OVCAR3 (cell line): ENCODE results near the genes RNF165, HDHD2 and IER3IP1.

DNA sequence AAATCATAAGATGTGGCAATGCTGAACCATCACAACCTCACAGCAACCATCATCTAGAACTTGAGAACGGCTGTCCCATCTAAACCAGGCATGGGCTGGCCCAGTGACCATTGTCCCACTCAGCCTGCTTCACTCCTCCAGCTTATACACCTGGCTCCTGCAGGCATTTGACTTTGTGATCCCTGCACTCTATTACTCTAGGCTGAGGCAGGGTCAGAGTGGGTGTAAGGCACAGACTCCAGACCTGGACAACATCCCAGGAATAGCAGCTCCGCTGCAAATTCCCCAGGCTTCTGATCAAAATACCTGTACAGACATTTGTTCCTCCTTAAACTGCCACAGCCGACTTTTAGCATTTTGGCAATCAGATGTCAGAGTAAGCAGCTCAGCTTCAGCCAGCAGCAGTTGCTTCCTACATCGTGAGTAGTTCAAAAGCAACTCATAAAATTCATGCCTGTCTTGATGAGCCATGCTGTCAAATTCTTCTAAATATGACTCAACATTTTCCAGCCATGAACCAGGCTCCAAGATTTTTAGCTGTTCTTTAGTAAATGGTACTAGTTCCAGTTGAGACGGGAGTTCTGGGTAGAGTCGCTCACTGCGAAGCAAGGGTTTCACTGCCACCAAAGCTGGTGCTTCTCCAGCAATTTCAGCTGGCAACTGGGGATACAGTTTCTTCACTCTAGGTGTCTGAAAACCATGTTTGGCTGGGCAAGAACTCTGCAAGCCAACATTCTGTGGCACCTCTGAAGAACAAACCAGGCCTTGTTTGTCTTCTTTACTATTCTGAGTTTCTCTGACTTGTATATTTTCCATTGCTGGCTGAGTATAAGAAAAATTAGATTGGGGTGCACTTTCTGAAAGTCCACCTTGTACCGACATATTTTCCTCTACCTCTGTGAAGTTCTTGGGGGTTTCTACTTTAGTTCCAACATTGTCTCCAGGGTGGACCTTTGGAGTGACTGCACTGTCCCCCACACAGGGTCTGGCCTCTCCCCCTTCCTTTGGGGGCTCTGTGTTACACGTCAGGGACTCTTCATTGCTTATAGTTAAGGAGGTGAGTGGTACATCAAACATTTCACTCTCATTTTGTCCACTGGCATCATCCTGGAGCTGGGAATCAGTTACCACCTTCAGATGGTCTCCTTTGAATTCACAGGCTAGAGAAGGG lies 12.7 kb downstream of the EPG5 start:
- RRBS = no CpG with 5 or more reads among the region's 9 CpGs

DNA sequence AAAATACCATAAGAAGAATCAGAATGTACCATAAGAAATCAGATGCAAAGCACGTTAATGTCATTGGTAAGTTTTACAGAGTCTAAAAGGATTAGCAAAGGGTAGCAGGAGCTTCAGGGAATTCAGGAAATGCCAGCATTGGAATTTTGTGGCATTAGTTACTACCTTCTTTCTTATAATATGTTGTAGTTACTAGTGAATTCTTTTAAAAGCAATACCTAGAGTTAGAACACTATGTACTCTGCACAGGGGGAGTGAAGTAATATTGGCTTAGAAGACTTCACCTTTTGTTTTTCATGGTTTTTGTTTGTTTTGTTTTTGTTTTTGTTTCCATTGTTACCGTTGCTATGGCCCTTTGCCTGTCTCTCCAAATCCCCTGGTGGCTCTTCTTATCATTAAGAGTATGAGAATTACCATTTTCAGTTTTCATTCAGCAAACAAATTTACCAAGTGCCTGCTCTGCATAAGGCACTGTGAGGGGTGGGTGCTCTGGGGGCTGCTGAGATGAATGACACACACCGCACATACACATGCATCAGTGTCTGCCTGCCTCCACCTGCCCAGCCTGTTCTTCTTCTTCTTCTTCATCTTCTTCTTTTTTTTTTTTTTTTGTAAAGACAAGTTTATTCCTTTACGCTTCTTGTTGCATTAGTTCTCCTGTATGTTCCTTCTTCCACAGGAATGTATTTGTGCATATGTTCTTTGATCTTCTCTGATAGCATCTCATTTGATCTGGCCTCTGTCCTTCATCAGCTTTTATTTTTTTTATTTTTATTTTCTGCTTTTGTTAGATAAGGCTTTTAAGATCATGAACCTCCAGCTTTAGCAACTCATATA lies 69.5 kb upstream of the RNF165 start:
- RRBS = no CpG with 5 or more reads among the region's 4 CpGs

- RRBS = 4% methylated on average over 52 of the region's 126 CpGs
These were observed at the start of gene RNF165 for GRCh38 chr18:46333345-46334399. TSS of gene RNF165 (plus strand) at chr18:46334018.

GRCh38 chr18:46418597-46419266 lies 84.9 kb downstream of the RNF165 start:
- RRBS = no CpG with 5 or more reads among the region's 6 CpGs

- RRBS = no CpG with 5 or more reads among the region's 6 CpGs
These were observed 88.7 kb downstream of the RNF165 start for GRCh38 chr18:46422487-46422976.

DNA sequence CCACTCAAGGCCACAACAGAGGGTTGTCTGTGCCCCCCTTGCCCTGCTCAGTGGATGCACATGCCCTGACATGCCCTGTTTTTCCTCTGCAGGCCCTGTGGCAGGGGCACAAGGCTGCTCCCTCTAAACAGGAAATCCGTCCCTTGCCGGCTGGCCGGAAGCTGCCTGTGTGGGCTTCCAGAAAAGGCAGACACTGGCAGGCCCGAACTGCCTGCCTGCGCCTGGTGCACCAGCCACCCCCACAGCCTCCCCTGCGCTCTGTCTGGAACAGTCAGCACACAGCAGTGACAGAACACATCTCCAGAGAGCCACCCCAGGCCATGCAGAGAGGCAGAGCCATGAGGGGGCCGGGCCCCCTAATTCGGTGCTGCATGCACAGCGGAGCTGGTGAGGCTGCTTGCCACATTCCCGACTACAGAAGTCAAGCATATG lies 33.5 kb downstream of the LOXHD1 start:
- RRBS = no CpG with 5 or more reads among the region's 10 CpGs

- RRBS = no CpG with 5 or more reads among the region's 2 CpGs
These were observed 46.6 kb upstream of the ST8SIA5 start for GRCh38 chr18:46803312-46803992.

DNA sequence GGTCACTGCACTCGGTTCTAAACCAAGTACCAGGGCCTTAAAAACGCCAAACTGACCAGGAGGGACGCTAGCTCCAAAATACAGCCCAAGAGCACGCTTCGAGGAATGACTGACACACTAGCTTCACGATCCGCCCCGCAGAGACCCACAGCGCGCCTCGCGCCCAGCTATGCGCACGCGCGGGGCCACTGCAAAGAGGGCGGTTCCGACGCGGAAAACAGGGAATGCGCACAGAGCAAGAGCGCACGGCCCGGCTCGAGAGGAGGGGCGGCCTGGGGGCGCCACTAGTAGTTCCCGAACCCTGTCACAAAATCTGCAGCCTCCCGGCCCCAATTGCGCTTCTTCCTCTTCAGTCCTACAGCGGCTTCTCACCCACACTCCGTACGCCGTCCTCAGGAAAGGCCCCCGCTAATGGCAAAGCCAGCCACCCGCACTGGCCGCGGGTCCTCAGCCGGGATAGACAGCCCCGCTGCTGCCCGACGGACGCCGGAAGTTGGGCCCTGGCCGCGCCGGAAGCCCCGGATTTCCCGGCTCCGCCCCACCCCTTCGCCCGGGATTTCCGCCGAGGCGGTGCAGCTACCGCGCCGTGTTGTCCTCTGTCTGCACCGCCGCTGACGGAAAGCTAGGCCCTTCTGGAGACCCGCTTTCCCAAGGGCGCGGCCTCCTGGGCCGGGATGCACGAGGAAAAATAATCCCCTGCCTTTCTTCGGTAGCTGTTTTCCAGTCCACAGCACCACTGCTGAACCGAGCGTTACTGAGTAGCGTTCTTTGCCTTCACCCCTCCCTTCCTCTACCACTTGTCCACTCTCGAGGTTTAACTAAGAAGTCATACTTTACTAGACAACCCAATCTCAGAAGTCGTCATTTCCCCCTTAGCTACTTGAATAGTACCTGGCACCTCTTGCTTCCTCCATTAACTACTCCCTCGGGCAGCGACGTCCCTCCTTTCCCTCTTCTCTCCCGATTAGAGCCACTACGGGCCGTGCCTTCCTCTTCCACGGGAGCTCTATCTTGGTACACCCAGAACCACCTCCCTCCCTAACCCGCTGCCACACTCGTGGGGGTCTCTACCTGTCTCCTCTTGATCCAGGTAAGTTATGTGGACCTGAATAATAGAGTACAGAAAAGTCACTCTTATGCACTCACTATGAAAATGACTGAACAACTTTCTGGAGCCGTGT lies at the start of gene HDHD2:
Gene HDHD2 (minus strand): TSS at position 495 of the 1,181 bp plus-strand sequence.
- RRBS = 4% methylated on average over 10 of the region's 82 CpGs

DNA sequence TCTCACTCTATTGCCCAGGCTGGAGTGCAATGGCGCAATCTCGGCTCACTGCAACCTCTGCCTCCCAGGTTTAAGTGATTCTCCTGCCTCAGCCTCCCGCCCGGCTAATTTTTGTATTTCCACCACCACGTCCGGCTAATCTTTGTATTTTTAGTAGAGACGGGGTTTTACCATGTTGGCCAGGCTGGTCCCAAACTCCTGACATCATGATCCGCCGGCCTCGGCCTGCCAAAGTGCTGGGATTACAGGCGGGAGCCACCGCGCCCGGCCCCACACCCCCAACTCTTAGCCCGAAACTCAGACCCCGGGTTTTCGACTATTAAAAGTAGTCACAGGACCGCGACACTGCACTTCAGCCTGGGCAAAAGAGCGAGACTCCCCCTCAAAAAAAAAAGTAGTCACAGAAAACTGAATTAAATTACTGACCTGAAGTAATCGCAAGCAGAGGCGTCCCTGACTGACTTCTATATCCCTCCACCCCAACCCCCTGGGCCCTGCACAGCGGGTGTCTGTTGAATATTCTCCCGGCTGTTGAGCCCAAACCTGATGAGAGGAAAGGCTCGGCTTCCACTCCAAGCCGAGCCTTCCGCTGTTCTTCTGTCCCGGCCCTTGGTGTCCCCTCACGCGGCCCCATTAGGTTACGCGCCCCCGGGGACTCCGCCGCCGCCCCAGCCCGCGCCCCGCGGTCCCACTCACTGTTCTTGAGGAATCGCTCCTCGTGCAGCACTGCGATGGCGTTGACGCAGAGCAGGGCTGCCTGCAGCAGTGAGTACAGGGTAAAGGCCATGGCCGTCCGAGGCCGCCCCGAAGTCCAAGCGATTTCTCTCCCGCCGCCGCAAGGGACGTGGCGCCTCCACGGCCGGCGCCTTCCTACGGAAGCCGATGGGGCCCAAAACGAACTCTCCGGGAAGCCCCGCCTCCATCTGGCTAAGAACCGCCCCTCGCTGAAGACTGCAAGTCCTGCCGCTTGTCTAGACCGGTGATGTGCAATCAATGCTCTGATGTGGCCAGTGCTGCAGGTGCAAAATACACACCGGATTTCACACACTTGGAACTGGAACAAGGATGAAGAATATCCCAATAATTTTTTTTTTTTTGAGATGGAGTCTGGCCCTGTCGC lies at the start of gene IER3IP1:
Gene IER3IP1 (minus strand): TSS at position 874 of the 1,120 bp plus-strand sequence.
- RRBS = 5% methylated on average over 18 of the region's 69 CpGs

DNA sequence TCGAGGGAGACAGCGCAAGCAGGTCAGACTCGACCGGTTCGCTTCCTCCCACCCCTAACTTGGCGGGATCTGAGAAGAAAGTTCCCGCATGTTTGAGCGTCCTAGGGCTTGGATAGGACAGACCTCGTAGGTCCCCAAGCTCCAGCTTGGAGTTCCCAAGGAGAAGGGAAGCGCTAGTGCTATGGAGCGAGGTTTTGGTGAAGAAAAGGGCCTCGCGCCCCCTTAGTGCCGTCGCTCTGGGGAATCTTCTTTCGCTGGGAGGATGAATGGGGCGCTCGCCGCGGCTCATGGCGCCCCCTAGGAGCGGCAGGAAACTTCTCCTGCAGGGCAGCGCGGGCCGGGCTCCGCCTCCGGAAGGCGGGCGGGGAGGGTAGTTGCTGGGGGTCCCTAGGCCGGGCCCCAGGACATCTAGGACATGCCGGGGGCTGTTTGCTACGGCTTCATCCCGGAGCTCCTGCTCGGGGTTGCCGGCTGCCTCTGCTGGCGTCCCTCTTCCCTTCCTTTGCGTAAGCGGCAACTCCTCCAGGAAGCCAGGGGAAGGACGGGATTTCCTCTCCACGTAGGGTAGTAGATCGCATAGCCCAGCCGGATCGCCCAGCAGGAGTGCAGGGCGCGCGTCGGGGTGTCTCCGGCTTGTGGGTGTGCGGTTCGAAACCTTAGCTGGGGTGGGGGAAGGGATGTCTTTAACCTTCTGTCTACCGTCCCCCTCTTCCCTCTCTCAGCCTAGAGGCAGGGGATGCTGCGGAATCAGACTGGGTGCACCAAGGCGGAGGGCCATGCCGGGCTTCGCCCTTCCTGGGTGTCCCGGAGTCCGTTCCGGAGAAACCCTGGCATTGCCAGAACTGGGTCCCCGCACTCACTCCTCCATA lies 11.9 kb upstream of the SKOR2 start:
- RRBS = 67% methylated on average over 13 of the region's 59 CpGs

DNA sequence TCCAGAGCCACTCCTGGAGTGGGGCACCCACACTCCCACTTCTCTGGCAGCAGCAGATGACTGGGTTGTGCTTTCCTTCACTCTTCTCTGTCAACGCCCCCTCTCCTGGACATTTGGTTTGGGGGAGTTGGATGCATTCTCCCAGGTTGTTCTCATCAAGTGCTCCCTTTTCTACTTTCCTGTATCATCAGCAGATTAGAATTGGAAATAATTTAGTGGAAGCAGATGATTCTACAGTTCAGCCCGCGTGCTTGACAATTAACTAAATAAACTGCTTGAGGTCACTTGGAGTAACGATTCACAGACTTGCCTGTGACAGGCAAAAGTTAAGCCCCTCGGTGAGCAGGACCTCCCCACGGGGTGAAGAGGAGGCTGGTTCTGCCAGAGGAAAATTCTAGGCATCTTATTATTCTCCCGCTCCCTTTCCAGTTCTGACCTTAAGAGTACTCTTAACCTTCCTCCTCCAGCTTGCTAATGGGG lies 169.6 kb upstream of the SMAD2 start:
- RRBS = no CpG with 5 or more reads among the region's 7 CpGs

- RRBS = 7% methylated on average over 8 of the region's 22 CpGs
These were observed 205.6 kb upstream of the SMAD2 start for GRCh38 chr18:48136120-48136355.

- RRBS = no CpG with 5 or more reads among the region's 2 CpGs
These were observed 1.8 kb downstream of the ZBTB7C start for GRCh38 chr18:48407438-48407780.

DNA sequence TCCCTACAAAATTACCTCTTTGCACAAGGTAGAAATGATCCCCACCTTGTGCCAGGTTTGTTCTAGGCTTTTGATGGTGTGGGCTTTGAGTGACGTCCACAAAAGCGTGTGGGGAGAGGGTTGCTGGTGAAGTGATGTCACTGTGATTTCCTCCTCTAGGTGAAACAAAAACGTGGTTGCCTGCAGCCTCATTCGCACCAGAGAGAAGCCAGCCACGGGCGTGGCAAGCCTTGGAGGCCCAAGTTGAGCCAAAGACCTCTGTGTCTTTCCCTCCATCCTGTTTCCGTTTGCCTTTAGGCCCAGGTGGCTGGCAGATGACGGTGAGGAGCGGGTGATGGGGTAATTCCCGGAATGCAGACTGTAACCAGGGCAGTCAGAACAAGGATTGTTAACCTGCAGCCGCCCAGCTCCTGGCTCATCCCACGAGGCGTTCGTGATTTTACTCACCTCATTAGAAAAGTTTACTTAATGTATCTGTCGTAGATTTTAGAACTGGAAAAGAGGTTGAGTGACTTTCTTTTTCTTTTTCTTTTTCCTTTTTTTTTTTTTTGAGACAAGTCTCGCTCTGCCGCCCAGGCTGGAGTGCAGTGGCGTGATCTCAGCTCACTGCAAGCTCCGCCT lies 14.4 kb downstream of the CTIF start:
- RRBS = no CpG with 5 or more reads among the region's 19 CpGs

DNA sequence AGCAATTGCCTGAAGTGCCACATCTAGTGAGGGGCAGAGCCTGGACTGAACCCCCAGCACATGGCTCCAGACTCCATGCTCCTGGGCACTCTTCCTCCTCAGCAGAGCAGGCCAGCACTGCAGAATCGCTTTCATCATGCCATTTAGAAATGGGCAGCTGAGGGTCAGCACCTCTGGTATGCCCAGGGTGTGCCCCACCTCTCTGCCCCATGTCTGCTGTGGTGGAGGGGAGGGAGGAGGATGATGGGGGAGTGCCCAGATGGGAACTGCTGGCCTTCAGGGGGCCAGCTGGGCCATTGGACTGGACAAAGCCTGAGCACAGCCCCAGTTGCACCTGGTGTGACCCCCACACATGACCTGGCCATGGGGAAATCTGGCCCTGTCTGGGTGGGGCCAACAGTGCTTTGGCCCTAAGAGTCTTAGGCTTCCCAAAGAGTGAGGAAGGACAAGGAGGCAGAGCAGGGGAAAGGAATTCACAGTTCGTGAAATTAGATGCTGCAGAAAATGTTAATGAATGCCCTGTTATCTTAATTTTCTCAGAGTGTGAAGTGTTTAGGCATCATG lies 44.1 kb downstream of the CTIF start:
- RRBS = no CpG with 5 or more reads among the region's 2 CpGs

DNA sequence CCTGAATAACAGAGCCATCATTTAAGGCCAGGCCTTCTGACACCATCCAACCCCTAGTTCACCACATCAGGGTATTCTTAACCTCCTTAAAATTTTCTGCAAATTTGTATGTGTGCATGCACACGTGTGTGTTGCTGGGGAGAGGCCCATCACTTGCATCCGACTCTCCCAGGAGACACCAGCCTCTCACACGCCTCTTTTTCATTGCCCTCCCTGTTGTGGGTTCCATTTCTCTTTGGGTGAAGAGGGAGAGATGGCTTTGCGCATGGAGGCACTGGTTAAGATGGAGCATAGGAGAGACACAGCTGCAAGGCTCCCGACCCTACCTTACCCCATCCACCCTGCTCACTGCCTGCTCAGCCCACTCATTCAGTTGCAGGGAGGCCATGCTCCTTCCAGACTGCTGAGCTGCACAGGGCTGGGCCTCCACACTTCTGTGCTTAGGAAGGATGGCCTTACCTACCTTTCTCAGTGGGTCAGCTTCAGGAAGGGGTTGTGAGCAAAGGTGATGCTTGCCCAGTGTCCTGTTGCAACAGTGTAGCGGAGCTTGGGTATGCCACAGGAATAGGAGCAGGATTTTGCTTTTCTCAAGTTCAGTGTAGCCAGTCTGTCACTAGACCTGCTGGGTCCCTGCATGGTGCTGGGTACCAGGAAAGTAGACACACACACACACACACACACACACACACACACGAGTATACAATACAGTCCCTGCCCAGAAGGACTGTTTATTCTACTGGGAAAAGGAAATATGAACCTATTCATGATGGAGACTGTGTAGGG lies 127.8 kb downstream of the CTIF start:
- RRBS = no CpG with 5 or more reads among the region's 7 CpGs

DNA sequence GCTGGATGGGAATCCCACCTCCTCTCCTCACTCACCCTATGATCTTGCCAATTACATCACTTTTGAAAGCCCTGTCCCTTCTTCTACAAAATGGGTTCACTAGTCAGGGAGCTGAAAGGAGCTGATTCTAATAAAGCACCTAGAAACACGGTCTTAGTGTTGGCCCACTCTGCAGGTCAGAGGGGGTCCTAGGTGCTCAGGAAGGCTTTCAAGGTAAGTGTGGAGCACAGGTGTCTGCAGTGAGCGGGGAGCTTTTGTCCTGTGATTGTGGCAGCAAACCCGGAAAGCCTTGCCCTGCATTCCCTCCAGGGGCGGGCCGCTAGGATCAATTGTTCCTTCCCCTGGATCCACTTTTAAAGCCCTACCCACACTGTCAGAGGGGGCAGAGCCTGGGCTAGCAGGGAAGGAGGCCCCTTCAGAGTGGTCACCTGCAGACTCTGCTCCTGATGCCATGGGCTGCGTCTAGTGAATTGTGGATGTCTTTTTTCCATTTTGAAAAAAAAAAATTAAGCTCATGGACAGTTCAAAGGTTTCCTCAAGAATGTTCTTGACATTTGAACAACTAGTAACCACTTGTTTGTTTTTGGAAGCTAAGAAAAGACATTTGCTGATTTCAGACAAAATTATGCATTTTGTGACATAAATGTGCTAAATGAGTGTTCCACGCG lies 176.1 kb downstream of the CTIF start:
- RRBS = no CpG with 5 or more reads among the region's 8 CpGs

DNA sequence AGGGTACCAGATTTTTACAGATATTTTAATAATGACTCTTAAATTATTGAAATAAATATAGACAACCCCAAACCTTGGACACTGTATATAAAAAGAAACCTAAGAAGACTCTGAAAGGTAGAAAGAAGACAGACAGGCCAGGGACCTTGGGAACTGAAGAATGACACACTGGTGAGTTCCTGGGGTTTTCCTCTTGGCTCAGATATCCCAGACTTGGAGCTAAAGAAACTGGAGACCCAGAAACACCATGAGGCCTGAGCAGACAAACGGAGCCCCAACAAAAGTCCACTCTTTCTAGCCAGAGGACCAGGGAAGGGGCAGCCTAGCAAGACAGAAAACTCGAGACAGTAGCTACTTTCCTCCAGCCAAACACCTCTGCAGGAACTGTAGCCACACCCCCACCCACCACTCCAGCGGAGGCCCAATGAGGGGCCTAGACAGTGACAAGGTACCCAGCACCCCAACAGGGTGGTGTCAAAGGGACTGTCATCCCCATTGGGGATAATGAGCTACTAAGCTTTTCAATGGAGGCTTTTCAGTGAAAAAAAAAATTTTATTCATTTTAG lies 194.9 kb downstream of the SMAD7 start:
- RRBS = no CpG with 5 or more reads among the region's 3 CpGs

GRCh38 chr18:48921597-48922122 lies 29.1 kb downstream of the SMAD7 start:
- RRBS = 95% methylated on average over 1 of the region's 17 CpGs